RPMI7951 (cell line): ENCODE data around the genes ZCCHC2 and SERPINB5.

- RAMPAGE, long total RNA, result no peak
Measured at GRCh38 chr18:61815297-61816342, 77.2 kb downstream of the RNF152 start.

DNA sequence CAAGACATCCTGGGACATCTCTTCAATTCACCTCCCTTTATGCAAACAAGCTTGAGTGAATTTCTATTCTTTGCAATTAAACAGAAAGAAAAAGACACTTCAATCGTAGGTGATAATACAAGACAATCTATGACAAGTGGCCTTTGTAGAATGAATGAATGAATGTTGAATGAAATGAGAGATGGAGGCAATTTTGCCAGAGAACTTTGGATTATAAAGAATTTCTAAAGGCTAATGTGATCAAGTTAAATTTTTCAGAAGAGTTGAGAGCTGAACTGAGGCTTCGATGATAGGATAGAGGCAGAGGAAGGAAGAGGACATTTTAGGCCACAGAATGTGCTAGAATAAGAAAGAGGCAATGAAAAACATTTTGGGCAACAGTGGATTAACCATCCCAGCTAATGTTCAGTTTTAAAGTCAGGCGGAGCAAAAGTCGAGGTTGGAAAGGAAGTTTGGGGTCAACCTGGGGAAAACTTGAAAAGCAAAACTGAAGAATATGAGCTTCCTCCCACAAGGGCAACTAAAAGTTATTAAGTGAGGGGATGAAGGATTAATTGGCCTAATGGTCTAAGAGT is 6.0 kb downstream of the RNF152 start:
- RAMPAGE, long total RNA, result no peak

- RAMPAGE, long total RNA, result no peak
Measured at GRCh38 chr18:61892466-61892852, 348 bp downstream of the RNF152 start.

GRCh38 chr18:62522899-62523541 is at the start of gene ZCCHC2:
TSS of gene ZCCHC2 (plus strand) at chr18:62523025.
- RAMPAGE, long total RNA, result no peak

DNA sequence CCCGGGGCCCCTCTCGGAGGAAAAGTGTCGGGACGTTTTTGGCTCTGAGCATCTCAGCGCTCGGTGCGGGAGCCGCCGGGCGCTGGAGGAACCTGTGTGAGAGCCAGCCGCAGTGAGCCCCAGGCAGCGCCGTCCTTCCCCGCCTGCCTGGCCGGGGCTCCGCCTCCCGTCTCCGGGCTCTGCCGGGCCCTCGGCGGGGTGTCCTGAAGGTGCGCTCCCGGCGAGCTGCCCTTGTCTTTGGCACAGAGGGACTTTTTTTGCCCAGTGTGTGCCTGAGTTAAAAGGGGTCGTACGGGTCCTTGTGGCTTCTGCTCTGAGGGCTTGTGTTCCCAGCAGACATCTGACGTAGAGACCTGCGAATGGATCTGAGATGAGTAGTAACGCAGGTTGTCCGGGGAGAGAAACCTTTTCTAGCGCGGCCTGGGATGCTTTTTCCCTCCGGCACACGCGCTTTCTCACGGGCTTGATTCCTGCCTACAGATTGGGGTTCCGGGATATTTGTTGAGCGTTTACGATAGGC is 1.9 kb downstream of the ZCCHC2 start:
- RAMPAGE, long total RNA, result no peak

DNA sequence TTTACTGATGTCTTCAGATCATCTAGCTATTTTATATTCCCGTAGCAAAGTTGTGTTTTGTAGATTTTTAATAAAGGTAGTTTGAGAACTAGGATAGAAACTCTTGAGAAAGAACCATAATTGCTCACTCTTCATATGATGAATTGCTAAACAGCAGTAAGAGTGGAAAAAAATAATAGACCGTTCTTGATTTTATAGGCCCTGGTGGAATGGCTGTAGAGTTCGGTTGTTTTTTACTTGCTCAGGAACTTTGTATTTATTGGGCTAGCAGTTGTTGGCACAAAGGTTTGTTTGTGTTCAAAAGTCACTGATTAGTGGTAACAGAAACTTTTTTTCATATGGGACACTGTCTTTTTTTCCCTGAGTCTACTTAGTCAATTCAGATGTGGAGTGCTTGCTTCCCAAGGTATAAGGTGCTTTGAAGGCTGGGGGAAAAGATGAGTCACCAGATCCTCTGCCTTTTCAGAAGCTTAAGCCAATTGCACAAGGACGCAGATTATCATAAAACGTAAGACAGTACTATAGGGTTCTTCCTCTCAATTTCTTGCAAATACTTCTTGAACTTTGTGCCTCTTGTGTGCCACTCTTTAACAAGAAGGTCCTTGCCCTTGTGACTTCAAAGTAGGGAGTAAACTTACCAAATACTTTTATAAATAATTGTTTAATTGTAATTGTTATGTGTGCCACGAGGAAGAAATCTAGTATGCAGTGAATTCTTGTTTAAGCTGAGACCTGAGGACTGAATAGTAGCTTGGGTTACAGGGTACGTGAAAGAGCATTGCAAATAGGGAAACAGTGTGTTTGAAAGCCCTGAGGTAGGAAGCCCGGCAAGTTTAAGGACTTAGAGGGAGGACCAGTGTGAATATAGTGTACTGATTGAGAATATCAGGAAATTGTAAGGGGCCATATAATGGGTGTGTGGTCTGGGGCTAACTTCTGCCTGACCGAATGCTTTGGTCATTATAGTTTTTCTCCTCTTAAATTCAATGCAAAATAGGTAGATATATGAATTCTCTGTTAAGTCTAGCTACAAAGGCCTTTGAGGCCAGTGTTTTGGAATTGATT is 26.0 kb downstream of the PHLPP1 start:
- RAMPAGE, long total RNA, result no peak

DNA sequence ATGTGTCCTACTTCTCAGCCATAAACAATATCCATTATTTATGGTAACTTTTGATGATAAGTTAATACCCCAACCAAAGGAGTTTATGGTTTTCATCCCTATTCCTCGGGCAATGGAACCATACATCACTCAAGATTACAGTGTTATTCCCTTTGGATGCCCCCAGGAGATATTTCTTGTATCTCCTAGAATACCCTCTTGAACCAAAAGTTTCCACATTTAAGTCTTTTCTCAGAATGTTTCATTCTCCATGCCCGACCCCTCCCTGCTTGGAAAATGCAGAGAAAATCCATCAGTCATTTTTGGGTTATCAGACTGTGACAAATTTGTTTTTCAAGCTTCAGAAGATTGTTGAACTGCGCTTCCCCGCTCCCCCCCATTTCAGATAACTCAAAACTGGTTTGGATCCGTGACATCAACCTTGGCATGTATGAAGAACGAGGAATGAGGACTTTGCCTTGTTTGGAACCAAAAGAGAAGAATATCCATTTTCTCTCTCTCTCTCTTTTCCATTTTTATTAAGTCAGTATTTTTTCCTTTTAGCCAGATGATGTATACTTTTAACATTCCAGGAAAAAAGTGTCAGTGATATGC is 171.7 kb downstream of the BCL2 start:
- RAMPAGE, long total RNA, result no peak

DNA sequence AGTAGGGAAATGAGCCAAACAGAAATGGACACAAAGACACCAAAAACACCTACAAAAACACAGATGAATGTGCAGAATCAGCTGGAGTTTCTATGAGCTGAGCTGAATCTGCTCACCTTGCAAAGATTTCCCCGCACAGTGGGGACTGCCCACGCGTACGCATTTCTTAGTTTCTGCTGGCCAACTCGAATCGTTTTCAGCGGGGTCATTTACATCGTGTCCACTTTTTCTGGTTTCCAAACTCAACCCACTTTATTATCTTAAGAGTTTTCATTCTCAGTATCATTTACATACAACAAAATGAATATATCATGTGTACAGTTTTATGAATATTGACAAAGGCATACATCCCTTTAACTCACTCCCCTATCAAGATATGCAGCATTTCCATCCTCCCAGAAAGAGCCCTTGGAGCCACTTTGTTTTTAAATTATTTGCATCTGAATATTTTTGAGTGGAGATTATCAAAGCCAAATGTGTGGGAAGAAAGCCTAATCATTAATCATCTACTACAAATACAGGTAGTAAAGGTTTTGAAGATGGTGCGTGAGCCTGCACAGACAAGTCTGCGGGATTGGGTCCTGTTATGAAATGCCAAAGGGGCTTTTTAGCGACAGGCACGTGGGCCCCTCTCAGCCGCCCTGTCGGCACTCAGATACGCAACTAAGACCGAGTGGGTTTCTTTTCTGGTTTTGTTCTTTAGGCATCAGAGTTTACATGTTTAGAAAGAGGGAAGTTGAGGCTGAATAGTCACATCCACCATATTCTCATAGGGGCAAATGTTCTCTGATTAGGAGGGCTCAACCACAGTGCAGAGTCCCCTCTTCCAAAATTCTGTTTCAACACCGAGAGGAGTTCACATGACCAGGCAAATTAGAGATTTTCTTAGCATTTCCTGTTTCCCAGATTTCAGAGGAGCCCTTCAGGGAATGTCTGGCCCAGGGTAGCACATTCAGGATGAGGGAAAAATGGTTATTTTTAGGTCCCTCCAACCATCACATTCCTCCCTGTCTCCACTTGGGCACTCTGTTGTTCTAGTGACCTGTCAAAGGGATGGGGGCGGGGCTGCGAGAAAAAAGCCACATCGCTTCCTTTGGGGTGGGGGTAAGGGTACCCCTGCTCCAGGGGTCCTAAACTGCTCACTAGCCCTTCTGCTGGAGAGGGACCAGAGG is 159.5 kb downstream of the BCL2 start:
- RAMPAGE, long total RNA, result no peak

DNA sequence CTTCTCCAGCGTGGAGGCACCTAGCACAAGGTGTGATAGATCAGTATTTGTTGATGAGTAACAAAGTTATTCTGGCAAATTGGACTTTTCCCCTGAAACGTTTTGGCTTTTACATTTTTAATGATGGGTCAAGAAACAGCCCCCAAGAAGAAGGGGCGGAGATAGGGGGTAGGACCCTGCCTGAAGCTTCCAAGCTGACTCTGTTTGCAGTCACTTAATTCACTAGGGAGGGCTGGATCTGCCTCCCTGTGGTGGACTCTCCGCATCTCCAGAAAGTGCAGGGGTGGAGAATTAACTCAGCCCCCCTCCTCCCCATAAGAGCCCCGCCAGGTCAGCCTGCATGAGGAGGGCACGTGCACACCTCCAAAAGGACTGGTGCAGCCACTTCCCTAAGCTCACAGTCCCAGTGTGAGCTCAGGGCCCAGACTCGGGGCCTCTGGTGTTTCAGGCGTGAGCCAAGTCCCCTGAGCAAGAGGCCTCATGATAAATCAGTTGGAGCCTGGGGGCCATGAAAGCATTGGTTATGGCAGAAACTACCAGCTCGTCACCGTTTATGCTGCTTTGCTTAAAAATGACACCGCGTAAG is 141.9 kb downstream of the BCL2 start:
- RAMPAGE, long total RNA, result no peak

DNA sequence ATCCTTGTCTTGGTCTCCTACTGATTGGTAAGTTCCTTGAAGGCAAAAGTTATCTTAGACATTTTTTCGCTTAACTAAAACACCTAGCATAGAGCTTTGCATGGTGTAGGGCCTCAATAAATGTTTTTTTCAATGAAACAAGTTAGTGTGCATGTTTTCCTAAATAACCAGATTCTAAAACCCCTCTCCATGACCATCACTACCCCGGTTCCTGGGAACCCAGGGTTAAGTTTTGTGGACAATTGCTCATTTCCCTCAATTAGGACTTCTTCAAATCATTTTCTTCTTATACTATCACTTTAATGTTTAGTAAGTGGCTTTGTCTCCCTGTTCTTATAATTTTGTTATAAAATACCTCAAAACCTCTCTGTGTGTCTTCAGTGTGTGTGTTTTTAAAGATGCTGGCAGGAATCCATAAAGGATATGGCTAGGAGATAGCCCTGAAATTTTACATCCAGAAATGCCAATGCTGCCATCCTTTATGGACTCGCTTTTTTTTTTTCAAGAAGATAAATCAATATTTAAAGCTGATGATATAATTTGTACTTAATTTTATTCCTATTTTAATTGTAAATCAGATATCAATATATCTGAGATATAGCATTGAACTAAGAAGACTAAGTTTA is 8.9 kb downstream of the BCL2 start:
- RAMPAGE, long total RNA, result no peak

DNA sequence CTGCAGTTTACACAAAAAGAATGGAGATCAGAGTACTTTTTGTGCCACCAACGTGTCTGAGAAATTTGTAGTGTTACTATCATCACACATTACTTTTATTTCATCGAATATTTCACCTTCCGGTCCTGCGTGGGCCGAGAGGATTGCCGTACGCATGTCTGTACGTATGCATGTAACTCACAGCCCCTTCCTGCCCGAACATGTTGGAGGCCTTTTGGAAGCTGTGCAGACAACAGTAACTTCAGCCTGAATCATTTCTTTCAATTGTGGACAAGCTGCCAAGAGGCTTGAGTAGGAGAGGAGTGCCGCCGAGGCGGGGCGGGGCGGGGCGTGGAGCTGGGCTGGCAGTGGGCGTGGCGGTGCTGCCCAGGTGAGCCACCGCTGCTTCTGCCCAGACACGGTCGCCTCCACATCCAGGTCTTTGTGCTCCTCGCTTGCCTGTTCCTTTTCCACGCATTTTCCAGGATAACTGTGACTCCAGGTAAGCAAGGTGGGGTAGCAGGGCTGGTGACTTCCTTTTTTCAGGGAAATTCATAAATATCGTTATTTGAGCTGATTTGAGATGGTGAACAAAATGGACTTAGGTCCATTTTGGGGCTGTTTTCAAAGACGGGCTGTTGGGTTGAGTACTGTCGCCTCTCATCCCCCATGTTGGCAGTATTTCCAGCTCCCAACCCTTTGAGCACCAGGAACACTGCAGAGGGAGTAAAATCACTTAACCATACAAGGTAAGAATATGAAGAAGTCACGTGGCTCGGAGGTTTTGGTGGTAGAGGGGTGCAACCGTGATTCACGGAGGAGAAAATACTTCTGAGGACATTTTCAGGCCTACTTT is at the start of gene SERPINB5:
SERPINB5 (plus strand) TSS at position 394 of the 835 bp plus-strand sequence.
- RAMPAGE, long total RNA, result no peak

DNA sequence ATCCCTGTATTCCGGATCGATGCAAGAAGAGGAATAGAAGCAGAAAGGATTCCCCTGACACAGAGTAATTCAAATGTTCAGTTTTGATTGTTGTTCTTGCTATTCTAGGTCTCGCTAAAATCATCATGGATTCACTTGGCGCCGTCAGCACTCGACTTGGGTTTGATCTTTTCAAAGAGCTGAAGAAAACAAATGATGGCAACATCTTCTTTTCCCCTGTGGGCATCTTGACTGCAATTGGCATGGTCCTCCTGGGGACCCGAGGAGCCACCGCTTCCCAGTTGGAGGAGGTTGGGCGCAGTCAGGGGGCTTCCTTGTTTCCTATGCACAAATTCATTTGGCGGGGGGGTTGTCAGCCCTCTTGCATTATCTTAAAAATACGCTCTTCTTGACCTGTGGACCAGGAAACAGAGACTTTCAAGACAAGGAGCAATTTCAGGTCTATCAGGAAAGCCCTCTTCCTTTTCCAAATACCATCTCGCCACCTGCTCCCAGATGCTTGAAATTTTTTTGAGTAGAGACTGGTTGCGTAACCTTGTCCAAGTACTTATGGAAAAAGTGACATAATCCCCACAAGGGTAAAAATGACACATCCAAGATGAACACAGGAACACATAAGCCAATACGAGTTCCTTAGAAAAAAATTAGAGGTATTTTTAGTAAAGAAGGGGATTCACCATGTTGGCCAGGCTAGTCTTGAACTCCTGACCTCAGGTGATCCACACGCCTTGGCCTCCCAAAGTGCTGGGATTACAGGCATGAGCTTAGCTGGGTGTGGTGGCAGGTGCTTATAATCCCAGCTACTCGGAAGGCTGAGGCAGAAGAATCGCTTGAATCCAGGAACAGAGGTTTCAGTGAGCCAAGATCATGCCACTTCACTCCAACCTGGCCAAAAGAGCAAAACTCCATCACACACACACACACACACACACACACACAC is 1.7 kb downstream of the SERPINB13 start:
- RAMPAGE, long total RNA, result no peak

DNA sequence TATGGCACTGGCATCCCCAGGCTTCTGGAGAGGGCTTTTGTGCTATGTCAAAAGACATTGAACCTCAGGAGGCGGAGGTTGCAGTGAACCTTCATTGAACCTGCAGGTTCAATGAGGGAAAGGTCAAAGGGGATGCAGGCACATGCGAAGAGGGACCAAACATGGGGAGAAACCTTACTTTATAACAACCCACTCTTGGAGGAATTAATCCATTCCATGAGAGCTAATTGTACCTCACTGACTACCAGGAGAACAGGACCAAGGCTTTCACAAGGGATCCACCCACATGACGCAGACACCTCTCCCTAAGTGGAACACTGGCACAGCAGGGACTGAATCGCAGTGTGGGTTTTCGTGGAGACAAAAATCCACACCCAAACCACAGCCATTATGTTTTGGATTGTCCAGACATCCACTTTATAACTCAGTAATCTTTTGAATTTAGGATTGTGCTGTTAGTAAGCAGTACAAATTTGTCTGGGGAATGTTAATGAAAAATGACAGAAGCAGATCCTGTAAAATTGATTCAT is 4.0 kb upstream of the SERPINB8 start:
- RAMPAGE, long total RNA, result no peak

DNA sequence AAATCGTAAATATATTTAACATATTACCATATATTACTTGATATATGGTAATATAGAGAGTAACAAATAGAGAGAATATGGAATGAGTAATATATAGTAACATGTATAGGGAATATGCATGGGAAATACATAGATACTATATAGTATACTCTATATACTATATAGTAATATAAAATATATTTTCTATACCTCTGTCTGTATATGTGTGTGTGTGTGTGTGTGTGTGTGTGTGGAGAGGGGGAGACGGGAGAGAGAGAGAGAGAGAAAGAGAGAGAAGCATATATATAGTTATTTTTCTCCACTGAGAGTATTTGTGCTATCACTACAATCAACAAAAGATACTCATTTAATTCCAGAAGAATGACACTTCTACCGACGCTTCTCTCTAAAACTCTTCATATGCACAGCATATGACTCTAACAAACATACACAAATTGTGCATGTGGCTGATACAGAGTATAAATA is 295.2 kb upstream of the CDH7 start:
- RAMPAGE, long total RNA, result no peak

- RAMPAGE, long total RNA, result no peak
Measured at GRCh38 chr18:66135895-66136390, 385.1 kb downstream of the CDH7 start.

GRCh38 chr18:66571901-66572327 is 32.0 kb downstream of the CDH19 start:
- RAMPAGE, long total RNA, result no peak

DNA sequence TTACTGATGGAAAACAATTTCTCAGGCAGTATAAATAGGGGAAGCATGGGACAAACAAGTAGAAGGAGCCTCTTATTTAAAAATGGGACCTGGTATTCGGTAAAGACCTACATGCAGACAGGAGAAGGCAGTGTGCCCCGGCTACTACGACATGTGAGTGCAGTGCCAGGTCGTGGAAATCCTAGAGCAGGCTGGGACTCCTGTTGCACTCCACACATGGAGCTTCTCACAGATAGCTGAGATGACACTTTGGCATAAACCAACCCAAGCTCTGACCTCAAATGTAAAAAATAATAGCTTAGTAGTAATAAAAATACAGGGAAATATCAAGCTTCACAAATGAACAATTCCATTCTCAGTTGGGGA is 913 bp upstream of the DSEL start:
- RAMPAGE, long total RNA, result no peak

- RAMPAGE, long total RNA, result no peak
Measured at GRCh38 chr18:67620861-67621879, 104.7 kb upstream of the DSEL start.

GRCh38 chr18:68790078-68791144 is 7.5 kb upstream of the CCDC102B start:
- RAMPAGE, long total RNA, result no peak

DNA sequence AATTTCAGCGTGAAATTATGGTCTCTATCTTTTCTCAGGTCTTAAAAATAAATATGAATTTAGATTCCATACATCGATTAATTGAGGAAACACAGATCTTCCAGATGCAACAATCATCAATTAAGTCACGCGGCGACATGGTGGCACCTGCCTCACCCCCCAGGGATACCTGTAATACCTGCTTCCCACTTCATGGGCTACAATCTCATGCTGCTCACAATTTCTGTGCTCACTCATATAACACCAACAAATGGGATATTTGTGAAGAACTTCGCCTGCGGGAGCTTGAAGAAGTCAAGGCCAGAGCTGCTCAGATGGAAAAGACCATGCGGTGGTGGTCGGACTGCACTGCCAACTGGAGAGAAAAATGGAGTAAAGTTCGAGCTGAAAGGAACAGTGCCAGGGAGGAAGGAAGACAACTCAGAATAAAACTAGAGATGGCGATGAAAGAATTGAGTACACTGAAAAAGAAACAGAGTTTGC is 38.9 kb downstream of the CCDC102B start:
- RAMPAGE, long total RNA, result no peak